AG08470 (cell line): ENCODE results near the genes PDCD5 and RHPN2.

- RRBS: no CpG with 5 or more reads among the region's 14 CpGs
These were observed 8.5 kb downstream of the C19orf12 start for GRCh38 chr19:29706378-29707218.

DNA sequence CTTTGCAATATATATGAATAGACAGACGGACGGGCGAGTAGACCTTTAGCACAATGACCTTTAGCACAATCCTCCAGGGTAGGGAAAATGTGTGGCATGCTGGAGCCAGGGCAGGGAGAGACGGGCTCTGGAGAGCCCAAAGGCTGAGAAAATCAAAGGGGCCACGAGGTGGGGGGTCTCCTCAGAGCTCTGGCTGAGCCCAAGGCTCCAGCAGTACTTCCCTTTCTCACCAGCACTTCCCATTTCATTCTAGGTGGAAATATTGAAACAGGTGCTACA is 5.9 kb downstream of the C19orf12 start:
- RRBS: no CpG with 5 or more reads among the region's 5 CpGs

- RRBS: no CpG with 5 or more reads among the region's 14 CpGs
These were observed 19.3 kb downstream of the CCNE1 start for GRCh38 chr19:29830958-29831641.

DNA sequence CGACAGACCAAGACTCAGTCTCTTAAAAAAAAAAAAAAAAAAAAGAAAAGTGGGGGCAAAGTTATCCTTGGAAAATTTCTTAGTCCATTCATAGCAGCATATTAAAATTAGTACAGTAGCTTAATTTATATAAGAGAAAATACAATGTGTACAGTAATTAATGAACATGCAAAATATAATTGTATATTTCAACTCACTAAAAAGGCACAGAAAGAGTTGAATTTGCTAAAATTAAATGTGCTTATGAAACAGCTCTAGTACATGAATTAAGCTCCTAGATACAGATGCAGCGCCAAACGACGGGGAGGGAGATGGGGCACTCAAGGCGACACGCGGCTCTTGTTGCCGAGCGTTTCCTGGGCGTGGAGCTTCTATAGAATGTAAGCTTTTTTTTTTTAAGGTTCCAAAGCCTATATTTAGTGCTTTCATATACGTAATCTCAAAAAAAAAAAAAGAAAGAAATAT is 408 bp upstream of the URI1 start:
- RRBS: no CpG with 5 or more reads among the region's 11 CpGs

GRCh38 chr19:30222573-30222824 is 149.7 kb upstream of the ZNF536 start:
- RRBS: 9% methylated on average over 27 of the region's 29 CpGs

- RRBS: 3% methylated on average over 40 of the region's 108 CpGs
These were observed 146.5 kb upstream of the ZNF536 start for GRCh38 chr19:30225268-30226435.

- RRBS: 1% methylated on average over 18 of the region's 63 CpGs
These were observed 347.4 kb downstream of the ZNF536 start for GRCh38 chr19:30719248-30720319.

- RRBS: no CpG with 5 or more reads among the region's 10 CpGs
These were observed 92.7 kb downstream of the TSHZ3 start for GRCh38 chr19:31256482-31256995.

GRCh38 chr19:31341711-31342268 is 7.4 kb downstream of the TSHZ3 start:
- RRBS: no CpG with 5 or more reads among the region's 5 CpGs

GRCh38 chr19:31344386-31344866 is 4.8 kb downstream of the TSHZ3 start:
- RRBS: no CpG with 5 or more reads among the region's 10 CpGs

DNA sequence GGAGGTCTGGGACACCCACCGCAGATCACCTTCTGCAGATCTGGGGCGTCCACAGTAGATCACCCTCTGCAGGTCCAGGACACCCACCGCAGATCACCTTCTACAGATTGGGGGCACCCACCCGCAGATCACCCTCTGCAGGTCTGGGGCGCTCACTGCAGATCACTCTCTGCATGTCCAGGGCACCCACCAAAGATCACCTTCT is 153.4 kb upstream of the TSHZ3 start:
- RRBS: no CpG with 5 or more reads among the region's 5 CpGs

DNA sequence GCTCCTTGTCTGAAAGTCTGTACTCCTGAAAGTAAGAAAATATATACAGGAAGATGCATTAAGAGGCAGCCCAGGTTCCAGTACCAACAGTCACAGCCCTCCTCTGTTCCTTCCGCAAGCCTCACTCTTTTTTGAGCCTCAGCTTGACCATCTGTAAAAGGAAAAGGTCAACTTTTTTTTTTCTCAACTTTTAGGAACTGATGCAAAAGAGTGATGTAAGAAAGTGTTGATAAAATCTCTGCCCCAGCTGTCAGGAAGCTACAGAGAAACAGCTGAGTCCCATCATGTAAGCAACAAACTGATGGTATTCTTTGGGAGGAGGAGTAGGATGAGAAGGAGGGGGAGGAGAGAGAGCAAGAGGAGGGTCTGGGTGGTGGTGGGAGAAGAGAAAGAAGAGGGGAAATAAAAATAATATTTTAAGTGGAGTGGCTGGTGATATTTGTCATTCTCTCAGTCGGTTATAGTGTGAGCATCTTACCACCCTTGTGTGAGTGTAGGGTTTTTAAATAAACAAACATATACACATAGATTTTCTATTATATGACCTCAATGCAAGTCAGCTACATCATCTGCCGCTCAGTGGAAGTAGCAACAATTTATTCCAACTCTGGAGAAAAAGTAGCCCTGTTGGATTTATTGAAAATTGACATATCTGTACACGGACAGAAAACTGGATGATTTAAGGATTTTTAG is 234.0 kb upstream of the TSHZ3 start:
- RRBS: no CpG with 5 or more reads among the region's 4 CpGs

- RRBS: no CpG with 5 or more reads among the region's 2 CpGs
These were observed 486.0 kb upstream of the ZNF507 start for GRCh38 chr19:31859490-31859820.

DNA sequence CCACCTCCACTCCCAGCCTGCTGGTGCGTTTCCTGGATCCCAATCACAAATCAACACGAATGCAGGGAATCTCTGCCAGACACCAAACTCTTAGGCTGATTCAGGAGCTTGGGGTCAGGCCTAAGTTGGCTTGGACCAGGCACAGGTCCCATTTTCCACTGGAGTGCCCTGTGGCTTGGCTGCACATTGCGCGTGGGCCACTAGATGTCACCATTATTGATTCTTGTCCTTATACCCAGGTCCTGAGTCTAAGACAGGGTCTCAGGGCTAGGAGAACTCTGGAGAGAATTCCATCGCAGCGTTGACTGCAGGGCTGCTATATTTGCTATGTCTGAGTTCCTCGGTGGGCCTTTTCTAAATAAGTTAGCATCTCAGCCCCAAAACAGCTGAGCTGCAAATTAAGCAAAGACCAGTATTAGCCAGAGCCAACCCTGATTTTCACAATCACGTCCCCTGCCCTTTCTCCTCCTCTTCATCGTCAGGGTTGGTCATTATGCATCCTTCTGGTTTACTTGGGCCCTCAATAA is 5.1 kb upstream of the ZNF507 start:
- RRBS: no CpG with 5 or more reads among the region's 9 CpGs

DNA sequence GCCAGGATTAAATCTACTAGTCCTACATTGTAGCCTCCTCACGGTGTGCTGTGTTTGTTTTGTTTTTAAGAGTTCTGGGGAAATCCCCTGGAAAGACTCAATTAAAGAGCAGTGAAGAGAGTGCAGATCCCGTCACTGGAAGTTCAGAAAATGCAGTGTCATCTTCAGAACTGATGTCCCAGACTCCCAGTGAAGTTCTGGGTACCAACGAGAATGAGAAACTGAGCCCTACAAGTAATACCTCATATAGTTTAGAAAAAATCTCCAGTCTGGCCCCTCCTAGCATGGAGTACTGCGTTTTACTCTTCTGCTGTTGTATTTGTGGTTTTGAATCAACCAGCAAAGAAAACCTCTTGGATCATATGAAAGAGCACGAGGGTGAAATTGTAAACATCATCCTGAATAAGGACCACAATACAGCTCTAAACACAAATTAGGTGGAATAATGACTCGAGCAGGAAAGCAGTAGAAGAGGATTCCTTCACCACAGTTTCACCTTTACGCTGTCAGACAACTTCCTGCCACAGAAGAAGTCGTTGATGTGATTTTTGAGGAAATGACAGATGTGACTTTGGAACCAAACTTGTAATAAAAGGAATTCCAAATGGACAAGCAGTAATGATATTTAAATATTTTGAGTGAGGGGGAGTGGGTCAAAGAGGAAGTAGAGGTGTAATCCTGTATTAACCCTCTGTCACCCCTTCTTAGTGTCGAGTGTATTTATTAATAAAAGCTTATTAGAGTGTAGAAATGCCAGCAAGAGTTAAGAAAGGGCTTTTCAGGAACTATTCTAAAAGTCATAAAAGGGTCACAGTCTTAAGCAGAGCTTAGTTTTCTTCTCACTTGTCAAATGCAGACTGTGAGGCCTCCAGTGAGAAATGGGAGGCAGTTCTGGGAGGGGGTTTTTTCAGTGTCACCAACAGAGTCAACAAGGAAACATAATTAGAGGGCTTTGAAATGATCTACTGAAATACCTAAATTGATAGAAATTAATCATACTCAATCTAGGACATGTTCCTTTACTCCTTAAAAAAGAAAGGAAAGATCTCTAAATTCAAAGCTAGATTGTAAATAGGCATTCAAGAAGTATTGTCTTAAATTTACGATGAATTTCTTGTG is 22.6 kb upstream of the DPY19L3 start:
- RRBS: no CpG with 5 or more reads among the region's 10 CpGs

DNA sequence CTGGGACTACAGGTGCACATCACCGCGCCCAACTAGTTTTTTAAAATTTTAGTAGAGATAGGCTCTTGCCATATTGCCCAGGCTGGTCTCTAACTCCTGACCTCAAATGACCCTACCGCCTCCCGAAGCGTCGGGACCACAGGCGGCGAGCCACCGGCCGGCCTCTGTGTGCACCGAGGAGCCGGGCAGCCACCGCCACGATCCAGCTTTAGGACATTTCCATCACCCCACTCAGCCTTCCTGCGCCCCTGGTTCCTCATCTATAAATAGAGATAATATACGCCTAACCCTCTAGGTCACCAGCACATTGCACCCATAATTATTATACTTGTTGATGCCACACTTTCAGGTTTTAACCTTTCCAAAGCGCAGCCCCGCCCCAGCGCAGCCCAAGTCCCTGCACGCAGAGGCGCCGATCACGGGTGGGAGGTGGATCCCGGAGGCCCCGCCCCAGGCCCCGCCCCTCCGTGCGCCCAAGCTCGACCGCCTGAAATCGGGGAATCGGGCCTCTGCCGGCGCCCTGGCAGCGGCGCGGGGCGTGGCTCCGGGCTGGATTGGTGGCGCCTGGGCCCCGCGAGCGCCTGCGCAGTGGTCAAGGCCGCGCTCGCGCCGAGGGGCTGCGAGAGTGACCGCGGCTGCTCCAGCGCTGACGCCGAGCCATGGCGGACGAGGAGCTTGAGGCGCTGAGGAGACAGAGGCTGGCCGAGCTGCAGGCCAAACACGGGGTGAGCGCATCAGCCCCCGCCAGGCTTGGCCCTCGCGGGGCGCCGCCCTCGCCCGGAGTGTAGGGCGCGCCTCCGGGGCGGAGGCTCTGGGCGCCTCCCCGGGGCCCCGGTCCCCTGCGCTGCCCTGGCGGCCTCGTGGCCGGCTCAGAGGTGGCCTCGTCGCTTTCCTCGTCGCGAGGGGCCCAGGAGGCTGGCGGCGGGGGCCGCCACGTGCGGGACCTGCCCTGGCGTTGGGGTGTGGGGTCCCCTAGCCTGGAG is at the start of gene PDCD5:
TSS of gene PDCD5 (plus strand) at position 588 of the 983 bp plus-strand sequence.
- RRBS: 1% methylated on average over 10 of the region's 90 CpGs

GRCh38 chr19:33008990-33009348 is 36.9 kb downstream of the FAAP24 start:
- RRBS: no CpG with 5 or more reads among the region's 2 CpGs

- RRBS: no CpG with 5 or more reads among the region's 13 CpGs
These were observed 2.0 kb downstream of the RHPN2 start for GRCh38 chr19:33062549-33063231.

DNA sequence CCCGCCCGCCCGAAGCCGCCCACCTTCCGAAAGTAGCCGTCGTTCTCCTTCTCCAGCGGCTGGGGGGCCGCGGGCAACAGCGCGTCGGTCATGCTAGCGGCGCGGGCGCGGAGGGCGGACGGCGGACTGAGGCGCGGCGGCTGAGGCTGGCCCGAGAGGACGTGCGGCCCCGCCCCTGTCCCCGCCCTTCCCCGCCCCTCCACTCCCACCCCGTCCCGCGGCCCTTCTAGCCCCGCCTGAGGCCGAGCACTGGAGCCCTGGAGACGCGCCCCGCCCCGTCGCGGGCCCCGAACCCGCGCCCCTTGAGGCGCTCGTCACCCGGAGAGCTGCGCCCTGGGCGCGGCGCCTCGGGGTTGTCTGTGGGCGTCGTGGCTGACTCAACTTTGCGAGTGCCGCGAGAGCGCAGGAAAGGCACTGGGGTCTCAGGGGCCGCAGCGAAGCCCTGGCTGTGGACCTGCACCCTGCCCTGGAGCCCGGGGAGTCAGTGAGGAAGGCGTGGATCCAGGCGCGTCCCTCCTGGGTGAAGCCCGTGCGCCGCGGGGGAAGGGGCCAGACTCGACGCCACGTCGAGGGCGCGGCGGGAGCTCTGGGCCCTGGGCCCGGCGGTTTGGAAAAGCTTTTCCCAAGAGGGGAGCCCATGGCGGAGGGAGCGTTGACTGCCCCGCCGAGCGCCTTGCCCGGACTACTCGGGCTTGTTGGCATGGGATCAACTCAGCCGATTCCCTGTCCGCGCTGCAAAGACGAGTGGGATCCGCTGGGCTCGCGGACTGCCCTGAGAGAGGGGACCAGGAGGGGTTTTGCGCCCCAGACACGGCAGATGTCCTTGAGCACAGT is at the start of gene RHPN2:
TSS of gene RHPN2 (minus strand) at position 128 of the 834 bp plus-strand sequence.
- RRBS: 8% methylated on average over 7 of the region's 93 CpGs

- RRBS: 2% methylated on average over 17 of the region's 24 CpGs
These were observed 17.7 kb upstream of the LRP3 start for GRCh38 chr19:33176510-33176751.